Left lobe of liver (tissue), 1 donor: ENCODE measurements around the gene RAMP2.

- PRO-cap = no peak
Observed at GRCh38 chr17:42577926-42579030, 749 bp upstream of the PSMC3IP start.

- PRO-cap = no peak
Observed at GRCh38 chr17:42669334-42669736, 7.5 kb downstream of the PLEKHH3 start.

GRCh38 chr17:42760560-42761827 is at the start of gene RAMP2:
Gene RAMP2, plus strand, starts transcription at chr17:42761227.
- PRO-cap = bidirectional peak, plus-strand start at chr17:42761227, minus-strand start at chr17:42761090

DNA sequence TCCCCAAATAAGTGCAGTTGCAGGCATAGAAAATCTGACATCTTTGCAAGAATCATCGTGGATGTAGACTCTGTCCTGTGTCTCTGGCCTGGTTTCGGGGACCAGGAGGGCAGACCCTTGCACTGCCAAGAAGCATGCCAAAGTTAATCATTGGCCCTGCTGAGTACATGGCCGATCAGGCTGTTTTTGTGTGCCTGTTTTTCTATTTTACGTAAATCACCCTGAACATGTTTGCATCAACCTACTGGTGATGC is 241 bp upstream of the G6PC1 start:
- PRO-cap = bidirectional peak, plus-strand start outside the sequence, minus-strand start at position 90 of the sequence

DNA sequence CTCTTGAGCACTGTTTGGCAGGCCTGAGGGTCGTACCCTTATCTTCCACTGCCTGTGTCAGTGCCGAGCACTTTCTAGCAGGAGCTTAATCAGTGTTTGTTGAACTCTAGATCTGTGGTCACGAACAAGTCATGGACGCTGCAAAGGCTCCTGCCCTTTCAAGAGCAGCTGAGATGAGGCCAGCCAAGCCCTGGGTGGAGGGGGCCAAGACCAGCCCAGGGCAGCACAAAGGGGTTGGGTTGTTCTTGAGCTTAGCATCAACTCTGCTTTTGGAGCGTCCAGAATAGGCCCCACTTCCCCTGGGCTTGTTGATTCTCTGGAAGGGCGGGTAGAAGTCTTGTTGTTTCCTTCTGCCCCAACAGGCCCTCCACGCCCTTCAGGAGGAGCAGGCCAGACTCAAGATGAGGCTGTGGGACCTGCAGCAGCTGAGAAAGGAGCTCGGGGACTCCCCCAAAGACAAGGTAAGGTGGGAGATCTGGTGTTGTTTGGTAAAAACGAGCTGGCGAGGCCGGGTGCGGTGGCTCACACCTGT is 5.3 kb downstream of the IFI35 start:
- PRO-cap = no peak

DNA sequence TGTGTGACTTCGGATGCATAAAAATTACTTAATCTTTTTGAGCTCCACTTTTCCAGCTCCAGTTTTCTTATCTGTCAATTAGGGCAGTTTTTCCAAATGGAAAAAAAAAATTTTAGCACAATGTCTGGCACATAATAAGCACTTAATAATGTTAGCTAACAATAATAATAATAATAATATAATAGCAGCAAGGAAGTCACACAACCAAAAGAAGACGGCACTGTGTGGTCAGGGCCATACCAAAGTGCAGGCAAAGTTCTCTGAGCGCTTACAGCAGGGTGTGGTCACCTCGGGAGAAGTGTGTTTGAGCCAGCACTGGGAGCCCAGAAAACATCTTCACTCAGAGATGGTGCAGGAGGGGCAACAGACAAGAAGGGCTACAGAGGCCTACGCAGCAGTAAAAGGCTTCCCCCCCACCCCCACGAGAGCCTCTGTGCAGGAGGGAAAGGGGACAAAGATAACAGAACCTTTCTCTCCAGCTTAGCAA is 2.9 kb downstream of the VAT1 start:
- PRO-cap = no peak

DNA sequence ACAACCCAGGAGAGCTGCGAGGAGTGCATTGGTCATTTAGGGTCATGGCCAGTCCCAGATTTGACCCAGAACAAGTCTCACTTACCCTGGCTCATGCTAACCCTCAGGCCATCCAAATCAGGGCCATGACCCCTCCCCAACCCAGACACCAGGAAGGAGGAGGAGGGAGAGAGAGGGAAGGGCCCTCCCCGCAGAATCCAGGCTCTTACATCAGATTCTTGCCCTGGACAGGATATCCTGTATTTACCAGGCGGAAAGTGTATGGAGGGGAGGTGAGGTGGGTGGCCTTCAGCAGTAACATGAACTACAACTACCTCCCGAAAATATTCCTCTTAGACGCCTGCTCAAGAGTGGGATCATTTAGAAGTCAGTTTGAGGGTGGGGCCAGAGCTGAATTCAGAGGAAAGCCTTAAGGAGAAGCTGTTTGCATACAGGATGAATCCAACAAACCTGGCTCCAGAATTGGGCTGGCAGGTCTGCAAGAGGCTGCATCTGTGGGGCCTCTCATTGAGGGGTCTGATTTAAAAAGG is 2.1 kb downstream of the VAT1 start:
- PRO-cap = no peak

DNA sequence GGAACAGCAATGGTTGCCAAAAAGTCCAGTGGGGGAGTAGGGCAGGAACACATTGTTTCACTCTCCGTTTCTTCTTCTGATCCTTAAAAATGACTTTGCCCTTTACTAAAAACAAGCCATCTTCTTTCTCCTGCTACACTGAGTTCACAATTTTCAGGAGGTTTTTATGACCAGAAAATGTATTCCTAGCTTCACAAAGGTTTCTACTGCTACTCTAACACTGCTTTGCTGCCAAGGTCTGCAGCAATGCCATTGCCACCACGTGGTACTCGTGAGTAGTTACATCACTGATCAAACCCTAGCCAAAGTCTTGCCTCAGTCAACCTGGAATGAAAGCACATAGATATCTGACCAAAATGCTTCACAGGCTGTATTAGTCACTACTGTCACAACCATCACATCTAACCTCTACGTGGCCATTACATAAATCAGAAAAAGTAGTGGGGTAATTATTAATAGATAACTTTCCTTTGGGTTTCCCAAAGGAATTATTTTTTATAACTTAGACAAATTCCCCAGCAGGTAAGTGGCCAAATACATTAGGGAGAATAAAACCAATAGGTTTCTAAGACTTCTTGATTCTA is 40.6 kb downstream of the BRCA1 start:
- PRO-cap = no peak

DNA sequence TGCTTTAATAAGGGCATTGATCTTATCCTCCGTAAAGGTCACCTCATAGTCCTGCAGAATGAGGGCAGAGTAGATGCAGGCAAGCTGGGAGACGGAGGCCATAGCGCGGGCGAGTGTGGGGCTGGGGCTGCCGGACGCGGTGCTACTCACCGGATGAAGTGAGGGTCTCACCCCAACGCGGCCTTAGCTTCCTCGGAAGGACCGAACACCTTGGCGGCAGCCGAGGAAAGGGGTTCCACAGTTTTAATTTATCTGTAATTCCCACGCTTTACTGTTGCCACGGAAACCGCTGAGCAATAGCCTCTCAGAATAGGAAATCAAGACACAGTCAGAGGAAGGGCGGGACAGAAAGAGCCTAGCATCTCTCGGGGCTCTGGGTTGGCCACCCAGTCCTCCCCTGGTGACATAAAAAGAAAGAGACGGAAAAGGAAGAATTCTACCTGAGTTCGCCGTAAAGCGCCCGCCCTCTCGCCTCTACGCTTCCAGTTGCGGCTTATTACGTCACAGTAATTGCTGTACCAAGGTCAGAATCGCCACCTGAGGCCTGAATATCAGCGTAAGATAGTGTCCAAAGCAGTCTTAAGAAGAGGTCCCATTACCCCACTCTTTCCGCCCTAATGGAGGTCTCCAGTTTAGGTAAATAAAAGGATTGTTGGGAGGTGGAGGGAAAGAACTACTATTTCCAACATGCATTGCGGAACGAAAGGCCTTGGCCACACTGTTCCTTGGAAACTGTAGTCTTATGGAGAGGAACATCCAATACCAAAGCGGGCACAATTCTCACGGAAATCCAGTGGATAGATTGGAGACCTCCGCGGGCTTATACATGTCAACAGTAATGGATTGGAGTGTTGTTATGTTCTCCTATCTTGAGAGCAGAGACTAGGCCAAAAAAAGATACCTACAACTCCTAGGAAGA is 779 bp upstream of the NBR1 start:
- PRO-cap = bidirectional peak, plus-strand start at position 67 of the sequence, minus-strand start outside the sequence; bidirectional peak, plus-strand start at position 325 of the sequence, minus-strand start at position 298 of the sequence; bidirectional peak, plus-strand start at position 434 of the sequence, minus-strand start at position 412 of the sequence

DNA sequence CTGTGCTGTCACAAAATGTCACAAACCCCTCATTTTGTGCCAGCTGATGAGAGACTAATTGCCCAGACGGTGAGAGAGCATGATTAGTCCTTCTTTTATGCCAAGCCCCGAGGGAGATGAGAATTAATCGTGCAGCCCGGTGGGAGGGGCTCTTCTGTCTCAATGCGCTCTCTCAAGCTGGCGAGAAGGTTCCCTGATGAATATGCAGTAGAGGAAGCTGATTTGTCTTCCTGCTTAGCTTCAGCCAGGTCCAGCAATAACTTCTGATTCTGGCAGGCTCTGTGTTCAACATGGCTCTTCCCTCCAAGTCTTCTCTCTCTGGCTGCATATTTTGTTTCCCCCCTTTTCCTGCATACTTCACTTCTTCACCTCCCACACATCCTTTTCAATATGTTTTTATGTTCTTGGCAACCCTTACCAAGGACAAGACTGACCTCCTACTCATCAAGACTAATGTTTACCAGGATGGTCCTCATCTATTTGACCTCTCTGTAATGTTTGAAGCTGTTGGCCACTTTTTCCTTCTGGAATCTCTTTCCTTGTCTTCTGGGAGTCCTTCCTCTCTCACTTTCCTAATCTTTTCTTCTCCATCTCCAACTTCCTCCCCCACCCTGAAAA is 33.0 kb downstream of the ARL4D start:
- PRO-cap = no peak

DNA sequence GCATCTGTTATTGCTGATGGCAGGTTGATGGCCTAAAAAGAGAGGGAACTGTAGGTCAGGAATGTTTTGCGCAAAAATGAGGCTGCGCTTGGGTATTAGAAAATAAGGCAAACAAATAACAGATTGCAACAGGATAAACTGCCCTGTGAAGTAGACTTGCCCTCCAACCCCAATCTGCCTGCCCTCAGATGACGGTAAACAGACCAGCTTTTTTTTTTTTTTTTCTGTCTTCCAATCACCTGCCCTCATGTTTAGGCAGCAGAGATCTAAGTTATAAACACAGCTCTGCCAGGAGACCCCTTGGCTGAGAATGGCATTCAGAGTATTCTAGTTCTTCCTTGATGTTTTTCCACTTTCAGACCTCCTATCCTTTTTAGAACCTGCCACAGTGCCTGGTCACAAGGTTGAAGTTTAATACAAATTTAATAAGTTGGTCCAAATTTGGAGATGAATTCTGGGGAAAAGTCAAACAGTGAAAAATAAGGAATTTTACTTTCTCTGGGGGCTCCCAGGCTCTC is 3.7 kb upstream of the DHX8 start:
- PRO-cap = bidirectional peak, plus-strand start at position 261 of the sequence, minus-strand start at position 68 of the sequence

DNA sequence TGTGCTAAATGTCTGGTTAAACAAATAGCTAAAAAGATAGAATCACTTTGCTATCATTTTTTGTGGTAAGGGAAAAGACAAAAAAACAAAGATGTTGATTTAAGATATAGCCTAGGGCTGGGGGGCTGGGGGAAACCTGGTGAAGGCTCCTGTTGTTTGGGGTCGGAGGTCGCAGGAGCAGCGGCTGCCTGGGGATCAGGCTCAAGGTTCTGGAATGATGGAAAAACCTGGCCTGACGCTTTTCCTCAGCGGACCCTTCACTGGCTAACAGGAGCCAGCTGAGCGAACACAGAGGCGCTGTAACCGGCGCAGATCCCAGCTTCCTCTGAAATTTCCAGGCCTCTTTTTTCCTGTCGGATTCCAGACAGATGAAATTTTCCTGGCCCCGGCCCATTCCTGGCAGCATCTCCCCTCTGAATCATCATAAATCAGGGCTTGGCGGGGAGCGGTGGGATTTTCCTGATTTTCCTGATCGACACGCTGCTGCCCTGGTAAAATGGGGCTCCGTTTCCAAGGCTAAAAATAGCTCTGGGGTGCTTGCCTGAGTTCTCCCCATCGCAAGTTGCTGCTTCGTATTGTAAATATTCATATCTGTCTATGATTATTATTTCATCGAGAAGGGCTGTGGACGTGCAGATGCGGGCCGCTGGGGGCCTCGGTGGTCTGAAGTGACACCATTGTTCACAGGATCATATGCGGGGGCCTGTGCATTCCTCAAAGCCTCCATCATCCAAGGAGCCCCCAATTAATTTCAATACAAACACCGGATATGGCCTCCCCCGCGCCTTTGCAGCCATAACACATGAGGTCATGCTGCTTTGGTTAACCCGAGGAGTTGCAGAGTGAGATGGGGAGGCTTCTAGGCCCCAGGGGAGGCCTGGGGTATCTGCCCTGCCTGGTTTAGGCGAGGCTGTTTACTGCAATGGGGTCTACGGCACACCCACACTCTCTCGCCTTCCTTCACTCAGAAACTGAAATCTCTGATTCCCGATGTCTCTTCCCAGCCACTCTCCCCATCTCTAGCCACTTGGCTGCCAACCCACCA is 45.8 kb upstream of the ETV4 start:
- PRO-cap = no peak

- PRO-cap = no peak
Observed at GRCh38 chr17:43657402-43657959, 4.2 kb downstream of the MEOX1 start.

- PRO-cap = no peak
Observed at GRCh38 chr17:43813835-43814681, 18.9 kb downstream of the MPP3 start.

DNA sequence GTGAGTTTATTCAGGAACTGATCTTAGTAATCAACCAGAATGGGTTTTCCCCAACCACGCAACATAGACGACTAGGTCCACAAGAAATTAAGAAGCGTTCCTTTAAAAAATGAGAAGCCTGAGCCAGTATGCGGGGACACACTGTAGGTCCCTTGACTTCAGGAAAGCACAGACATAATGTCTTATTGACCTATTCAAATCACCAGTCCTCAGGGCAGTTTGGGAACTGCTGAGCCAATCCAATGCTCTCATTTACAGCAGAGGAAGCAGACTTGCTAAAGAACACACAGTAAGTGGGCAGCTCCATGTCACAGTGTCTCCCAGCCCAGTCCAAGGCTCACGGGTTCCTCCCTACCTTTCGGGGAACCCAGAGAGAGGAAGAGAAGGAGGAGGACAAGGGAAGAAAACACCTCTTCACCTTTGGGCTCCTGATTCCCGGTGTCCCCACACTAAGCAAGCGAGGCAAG is 2.2 kb downstream of the MPP3 start:
- PRO-cap = no peak

DNA sequence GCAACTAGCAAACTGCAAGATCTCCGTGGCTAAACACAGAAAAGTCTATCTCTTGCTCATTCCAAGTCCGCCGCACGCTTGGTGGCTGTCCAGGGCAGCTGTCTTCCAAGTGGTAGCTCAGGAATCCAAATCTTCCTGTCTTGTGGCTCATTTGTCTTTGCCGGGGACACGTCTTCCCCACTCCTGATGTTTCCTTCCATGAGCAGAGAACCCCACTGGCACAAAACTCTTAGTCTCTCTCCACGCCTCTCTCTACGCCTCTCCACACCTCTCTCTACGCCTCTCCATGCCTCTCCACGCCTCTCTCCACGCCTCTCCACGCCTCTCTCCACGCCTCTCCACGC is 4.9 kb upstream of the CD300LG start:
- PRO-cap = no peak

DNA sequence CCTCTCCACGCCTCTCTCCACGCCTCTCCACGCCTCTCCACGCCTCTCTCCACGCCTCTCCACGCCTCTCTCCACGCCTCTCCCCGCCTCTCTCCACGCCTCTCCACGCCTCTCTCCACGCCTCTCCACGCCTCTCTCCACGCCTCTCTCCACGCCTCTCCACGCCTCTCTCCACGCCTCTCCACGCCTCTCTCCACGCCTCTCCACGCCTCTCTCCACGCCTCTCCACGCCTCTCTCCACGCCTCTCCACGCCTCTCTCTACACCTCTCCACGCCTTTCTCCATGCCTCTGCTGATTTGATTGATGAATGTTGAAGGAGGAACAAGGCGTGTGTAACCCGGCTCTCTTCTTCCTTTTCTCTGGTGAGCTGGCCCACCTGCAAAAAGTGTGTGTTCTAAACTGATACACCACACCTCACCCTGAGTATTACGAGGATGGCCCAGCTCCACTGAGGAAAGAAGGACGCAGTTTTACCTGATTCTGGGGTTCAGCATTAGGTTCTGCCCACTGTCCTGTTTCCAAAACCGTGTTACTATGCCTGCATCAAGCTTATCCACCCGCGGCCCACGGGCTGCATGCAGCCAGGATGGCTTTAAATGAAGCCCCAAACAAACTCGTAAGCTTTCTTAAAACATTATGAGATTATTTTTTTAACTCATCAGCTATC is 4.3 kb upstream of the CD300LG start:
- PRO-cap = no peak

- PRO-cap = no peak
Observed at GRCh38 chr17:43860673-43861640, 14.0 kb downstream of the CD300LG start.

DNA sequence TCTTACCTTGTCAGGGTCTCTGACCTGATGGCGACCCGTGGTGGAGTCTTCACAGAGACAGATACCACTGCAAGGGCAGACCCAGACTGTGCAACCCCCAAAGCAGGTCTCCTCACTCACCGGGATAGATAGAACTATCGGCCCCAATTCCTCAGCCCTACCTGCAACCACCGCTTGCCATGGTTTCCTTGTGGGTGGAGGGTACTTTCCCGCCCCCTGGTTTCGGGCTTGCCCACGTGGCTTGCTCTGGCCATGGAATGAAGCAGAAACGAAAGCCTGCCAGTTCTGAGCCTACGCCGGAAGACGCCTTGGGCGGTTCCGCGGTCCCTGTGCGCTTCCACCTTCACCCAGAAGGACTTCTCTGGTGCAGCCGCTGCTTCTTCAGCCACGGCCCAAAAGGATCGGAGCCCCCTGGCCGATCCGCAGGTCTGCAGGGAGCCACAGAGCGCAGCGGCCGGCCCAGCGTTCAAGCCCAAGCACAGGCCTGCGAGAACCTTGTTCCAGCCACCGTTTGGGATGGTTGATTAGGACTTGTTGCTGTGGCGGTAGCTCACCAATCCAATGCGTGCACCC is 9.9 kb upstream of the MPP2 start:
- PRO-cap = no peak

GRCh38 chr17:44006263-44006948 is 2.0 kb downstream of the NAGS start:
- PRO-cap = bidirectional peak, plus-strand start at chr17:44007085, minus-strand start at chr17:44006922